ENCODE measurements around a stretch of chr20.

DNA sequence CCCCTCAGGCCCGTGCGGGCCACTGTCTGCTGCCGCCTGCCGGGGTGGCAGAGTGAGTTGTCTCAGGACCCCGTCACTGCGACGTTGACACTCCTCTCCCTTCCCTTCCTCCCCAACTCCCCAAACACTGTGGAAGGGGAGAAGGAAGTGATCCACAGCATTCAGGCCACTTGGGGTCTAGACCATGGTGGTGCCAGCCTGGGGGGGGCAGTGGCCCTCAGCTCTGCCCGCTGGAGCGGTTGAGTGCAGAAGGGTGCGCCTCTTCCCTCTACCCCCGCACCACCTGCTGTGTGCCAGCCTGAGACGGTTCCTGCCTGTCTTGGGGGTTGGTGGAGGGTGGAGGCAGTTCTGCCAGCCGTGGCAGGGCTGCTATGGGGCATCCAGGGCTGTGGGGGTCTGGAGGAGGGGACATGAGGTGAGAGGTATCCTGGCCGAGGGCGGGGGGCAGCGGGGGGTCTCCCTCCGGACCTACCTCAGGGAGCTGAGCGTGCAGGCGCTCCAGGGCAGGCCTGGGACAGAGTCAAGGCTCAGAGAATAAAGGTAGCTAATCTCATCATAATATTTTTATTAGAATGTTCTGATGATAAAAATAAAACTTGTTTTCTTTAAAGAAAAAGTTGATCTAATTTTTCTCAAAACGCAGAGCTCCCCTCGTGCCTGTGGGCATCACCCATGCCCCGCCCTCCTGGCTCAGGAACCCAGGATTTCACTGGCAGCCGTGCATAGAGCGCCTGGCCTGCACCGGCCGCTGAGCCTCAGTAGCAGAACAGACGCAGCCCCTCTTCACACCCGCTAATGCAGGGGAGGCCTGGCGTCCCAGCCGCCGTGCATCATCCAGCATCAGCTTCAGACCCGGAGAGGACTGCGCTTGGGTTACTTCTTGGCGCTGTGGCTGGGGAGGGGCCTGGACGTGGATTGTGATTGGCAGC lies 17.8 kb downstream of the RBM38 start:
- PRO-cap: no peak
CAGE:
- cytosol, long polyA minus RNA: no peak
- cytosol, long polyA plus RNA: no peak
- long polyA plus RNA: no peak
- nucleus, long polyA minus RNA: no peak
- nucleus, long polyA plus RNA: no peak

DNA sequence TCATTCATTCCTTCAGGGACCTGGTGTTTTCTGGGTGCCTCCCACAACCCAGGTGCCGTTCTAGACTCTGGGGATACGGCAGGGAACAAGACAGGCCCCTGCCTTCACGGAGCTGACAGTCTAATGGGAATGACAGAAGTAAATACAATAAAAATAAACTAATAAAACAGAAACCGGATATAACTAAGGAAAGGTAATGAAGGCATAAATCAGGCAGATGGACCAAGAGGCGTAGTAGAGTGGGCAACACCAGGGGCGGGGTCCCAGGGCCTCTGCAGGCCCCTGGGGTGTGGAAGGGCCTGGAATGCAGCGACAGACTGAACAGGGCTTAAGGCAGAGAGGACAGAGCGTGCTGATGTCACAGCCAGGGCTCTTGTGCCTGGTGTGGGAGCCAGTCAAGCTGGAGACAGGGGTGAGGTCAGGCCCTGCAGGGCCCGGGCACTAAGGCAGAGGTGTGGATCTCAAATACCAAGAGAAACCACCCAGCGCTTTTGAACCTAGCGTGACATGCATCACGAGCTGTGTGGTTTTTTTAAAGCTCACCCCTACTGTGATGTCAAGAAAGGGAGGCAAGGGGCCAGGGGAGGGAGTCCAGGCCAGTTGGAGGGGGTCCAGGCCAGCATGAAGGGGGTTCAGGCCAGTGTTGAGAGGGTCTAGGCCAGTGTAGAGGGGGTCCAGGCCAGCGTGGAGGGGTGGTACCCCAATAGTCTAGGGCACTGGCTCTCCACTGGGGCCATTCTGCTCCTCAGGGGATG lies 42.3 kb downstream of the RBM38 start:
- PRO-cap: no peak
CAGE:
- cytosol, long polyA minus RNA: no peak
- cytosol, long polyA plus RNA: no peak
- long polyA plus RNA: no peak
- nucleus, long polyA minus RNA: no peak
- nucleus, long polyA plus RNA: no peak

- PRO-cap: no peak
CAGE:
- cytosol, long polyA minus RNA: no peak
- cytosol, long polyA plus RNA: no peak
- long polyA plus RNA: no peak
- nucleus, long polyA minus RNA: no peak
- nucleus, long polyA plus RNA: no peak
Observed at GRCh38 chr20:57457073-57457713, 66.0 kb downstream of the RBM38 start.

DNA sequence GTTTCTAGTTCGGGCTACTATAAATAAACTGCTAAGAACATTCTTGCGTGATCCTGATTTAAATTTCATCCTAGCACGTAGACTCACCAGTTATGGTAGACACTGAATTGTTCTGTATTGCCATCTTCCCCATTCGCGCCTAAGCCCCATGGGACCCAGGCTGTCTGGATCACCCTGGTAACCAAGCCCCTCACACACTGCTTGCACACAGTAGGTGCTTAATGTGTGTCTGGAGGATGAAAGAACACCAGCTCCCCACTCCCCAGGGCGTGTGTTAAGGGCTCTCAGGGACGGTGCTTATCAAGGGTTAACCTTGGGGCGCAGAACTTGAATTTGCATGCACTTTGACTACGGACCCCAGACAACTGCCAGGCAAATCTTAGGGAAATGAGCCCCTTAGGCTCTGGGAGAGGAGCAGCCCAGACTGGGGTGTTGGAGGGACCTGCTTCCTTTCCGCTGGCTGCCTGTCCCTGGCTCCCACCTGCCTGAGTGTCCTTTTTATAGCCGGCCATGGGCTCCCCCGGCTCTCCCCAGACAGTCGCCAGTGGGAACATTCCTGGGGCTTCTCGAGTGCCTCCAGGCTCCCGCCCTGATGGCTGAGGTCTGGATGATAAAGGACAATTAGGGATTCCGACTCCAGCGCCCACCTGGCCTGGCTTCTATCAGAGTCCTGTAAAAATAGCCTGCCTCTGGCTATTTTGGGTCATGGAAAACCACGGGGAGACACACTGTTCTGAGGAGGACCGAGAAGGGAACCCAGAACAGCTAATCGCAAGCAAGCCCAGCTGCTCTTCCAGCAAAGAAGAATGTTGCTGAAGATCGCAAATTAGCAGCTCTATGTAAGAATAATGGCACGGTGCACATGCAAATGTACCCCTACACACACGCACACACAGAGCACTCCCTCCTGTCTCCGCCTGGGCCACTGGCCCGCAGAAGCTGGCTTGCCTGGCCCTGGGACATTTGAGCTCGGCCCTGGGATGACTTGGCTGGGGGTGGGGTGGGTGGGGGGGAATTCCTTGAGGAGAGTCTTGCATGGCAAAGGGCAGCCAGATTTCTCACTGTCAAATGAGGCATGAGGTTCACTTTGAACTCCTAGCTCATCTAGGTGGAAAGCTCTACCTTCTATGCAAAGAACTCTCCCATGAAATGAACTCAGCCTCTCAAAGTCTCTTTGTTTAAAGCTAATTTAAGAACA lies 55.6 kb downstream of the CTCFL start:
- PRO-cap: no peak
CAGE:
- cytosol, long polyA minus RNA: no peak
- cytosol, long polyA plus RNA: no peak
- long polyA plus RNA: no peak
- nucleus, long polyA minus RNA: no peak
- nucleus, long polyA plus RNA: no peak

- PRO-cap: no peak
CAGE:
- cytosol, long polyA minus RNA: no peak
- cytosol, long polyA plus RNA: no peak
- long polyA plus RNA: no peak
- nucleus, long polyA minus RNA: no peak
- nucleus, long polyA plus RNA: no peak
Observed at GRCh38 chr20:57481435-57481755, 43.5 kb downstream of the CTCFL start.

GRCh38 chr20:57495081-57495635 lies 29.8 kb downstream of the CTCFL start:
- PRO-cap: no peak
CAGE:
- cytosol, long polyA minus RNA: no peak
- cytosol, long polyA plus RNA: no peak
- long polyA plus RNA: no peak
- nucleus, long polyA minus RNA: no peak
- nucleus, long polyA plus RNA: no peak

- PRO-cap: no peak
CAGE:
- cytosol, long polyA minus RNA: no peak
- cytosol, long polyA plus RNA: no peak
- long polyA plus RNA: no peak
- nucleus, long polyA minus RNA: no peak
- nucleus, long polyA plus RNA: no peak
Observed at GRCh38 chr20:57561288-57562368, 718 bp downstream of the PCK1 start.

GRCh38 chr20:57618771-57619857 lies 1.1 kb downstream of the ZBP1 start:
- PRO-cap: no peak
CAGE:
- cytosol, long polyA minus RNA: no peak
- cytosol, long polyA plus RNA: no peak
- long polyA plus RNA: no peak
- nucleus, long polyA minus RNA: no peak
- nucleus, long polyA plus RNA: no peak

GRCh38 chr20:57687097-57687624 lies 22.7 kb downstream of the PMEPA1 start:
- PRO-cap: no peak
CAGE:
- cytosol, long polyA minus RNA: no peak
- cytosol, long polyA plus RNA: no peak
- long polyA plus RNA: no peak
- nucleus, long polyA minus RNA: no peak
- nucleus, long polyA plus RNA: no peak

GRCh38 chr20:57709372-57709648 lies 505 bp downstream of the PMEPA1 start:
- PRO-cap: no peak
CAGE:
- cytosol, long polyA minus RNA: no peak
- cytosol, long polyA plus RNA: no peak
- long polyA plus RNA: no peak
- nucleus, long polyA minus RNA: no peak
- nucleus, long polyA plus RNA: no peak

- PRO-cap: no peak
CAGE:
- cytosol, long polyA minus RNA: no peak
- cytosol, long polyA plus RNA: no peak
- long polyA plus RNA: no peak
- nucleus, long polyA minus RNA: no peak
- nucleus, long polyA plus RNA: no peak
Observed at GRCh38 chr20:57960744-57961284, 189.9 kb upstream of the C20orf85 start.

- PRO-cap: no peak
CAGE:
- cytosol, long polyA minus RNA: no peak
- cytosol, long polyA plus RNA: no peak
- long polyA plus RNA: no peak
- nucleus, long polyA minus RNA: no peak
- nucleus, long polyA plus RNA: no peak
Observed at GRCh38 chr20:57991157-57991400, 159.6 kb upstream of the C20orf85 start.

- PRO-cap: no peak
CAGE:
- cytosol, long polyA minus RNA: no peak
- cytosol, long polyA plus RNA: no peak
- long polyA plus RNA: no peak
- nucleus, long polyA minus RNA: no peak
- nucleus, long polyA plus RNA: no peak
Observed at GRCh38 chr20:58097716-58098112, 53.0 kb upstream of the C20orf85 start.

DNA sequence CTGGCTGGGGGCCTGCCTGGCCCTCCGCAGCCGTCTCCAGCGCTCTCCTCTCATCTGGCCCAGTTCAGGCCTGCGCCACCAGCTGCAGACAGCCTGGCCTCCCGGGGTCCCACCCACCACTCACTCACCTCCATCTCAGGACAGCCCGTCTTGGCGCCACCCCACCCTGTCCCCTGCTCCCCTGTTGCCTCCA lies 21.0 kb upstream of the C20orf85 start:
- PRO-cap: no peak
CAGE:
- cytosol, long polyA minus RNA: no peak
- cytosol, long polyA plus RNA: no peak
- long polyA plus RNA: no peak
- nucleus, long polyA minus RNA: no peak
- nucleus, long polyA plus RNA: no peak

GRCh38 chr20:58146103-58146780 lies 4.5 kb upstream of the C20orf85 start:
- PRO-cap: no peak
CAGE:
- cytosol, long polyA minus RNA: no peak
- cytosol, long polyA plus RNA: no peak
- long polyA plus RNA: no peak
- nucleus, long polyA minus RNA: no peak
- nucleus, long polyA plus RNA: no peak

DNA sequence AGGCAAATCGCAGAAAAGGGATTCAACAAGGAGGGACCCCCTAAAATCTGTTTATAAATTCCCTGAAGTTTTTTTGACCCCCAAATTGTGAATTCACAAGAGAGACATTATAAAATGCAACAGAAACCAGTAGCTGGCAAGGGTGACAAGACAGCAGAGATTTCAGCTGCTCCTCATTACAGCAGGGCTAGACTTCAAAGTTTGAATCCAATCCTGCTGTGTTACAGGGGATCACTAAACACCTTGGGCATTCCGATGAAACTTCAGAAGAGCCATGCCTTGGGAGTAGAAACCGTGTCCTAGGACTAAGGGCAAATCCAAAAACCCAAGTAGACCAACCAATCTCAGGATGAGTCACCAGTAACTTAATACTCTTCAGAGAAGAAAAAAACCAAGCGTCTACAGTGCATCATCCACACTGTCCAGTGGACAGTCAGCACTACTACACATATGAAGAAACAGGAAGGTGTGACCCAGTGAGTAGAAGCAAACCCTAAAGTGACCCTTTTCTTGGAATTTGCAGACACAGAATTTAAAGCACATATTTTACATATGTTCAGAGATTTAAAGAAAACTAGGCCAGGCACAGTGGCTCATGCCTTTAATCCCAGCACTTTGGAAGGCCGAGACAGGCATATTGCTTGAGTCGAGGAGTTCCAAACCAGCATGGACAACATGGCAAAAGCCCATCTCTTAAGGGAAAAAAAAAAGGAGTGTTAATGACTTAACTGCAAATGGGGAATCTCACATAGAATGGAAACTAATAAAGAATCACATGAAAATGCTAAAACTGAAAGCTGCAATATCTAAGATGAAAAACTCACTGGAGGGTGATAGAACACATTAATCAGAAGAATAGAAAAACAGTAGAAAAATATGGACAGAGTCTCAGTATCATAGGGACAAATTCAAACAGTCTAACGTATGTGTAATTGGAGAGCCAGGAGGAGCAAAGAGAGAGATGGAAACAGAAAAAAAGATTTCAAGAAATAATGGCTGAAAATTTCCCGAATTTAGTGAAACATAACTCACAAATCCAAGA lies 39.3 kb upstream of the VAPB start:
- PRO-cap: no peak
CAGE:
- cytosol, long polyA minus RNA: no peak
- cytosol, long polyA plus RNA: no peak
- long polyA plus RNA: no peak
- nucleus, long polyA minus RNA: no peak
- nucleus, long polyA plus RNA: no peak

GRCh38 chr20:58390029-58390704 lies 1.1 kb downstream of the VAPB start:
- PRO-cap: no peak
CAGE:
- cytosol, long polyA minus RNA: no peak
- cytosol, long polyA plus RNA: no peak
- long polyA plus RNA: no peak
- nucleus, long polyA minus RNA: no peak
- nucleus, long polyA plus RNA: no peak

DNA sequence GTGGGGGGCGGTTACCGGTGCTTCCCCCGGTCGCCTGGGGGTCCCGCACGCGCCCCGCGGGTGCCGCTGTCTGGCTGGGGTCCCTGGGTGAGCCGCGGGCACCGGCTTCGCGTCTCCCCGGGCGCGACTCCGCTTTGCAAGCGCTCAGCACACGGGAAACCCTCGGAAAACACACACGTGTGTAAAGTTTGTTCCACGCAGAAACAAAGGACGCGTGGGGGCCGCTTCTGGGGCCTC lies 1.3 kb upstream of the STX16 start:
- PRO-cap: unidirectional peak, plus-strand start at position 71 of the sequence
CAGE:
- cytosol, long polyA minus RNA: no peak
- cytosol, long polyA plus RNA: no peak
- long polyA plus RNA: no peak
- nucleus, long polyA minus RNA: no peak
- nucleus, long polyA plus RNA: no peak

DNA sequence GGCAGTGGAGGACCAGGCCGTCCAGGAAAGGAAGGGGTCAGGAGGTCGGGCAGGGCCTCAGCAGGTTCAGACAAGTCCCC lies 128 bp downstream of the STX16 start:
- PRO-cap: no peak
CAGE:
- cytosol, long polyA minus RNA: no peak
- cytosol, long polyA plus RNA: no peak
- long polyA plus RNA: no peak
- nucleus, long polyA minus RNA: no peak
- nucleus, long polyA plus RNA: no peak

DNA sequence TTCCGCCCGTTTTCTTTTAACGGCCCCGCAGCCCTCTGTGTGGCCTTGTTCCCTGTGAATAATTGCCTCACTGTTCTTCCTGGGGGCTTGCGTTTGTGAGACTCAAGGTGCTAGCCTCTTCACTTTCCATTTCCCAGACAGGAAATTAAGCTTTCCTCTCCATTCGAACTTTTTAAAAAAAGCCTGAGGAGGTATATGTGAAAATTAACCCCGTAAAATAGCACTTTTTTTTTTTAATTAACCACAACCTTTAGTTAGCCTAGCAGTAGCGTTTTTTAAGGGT lies 1.5 kb downstream of the STX16 start:
- PRO-cap: unidirectional peak, minus-strand start at position 97 of the sequence
CAGE:
- cytosol, long polyA minus RNA: no peak
- cytosol, long polyA plus RNA: no peak
- long polyA plus RNA: no peak
- nucleus, long polyA minus RNA: no peak
- nucleus, long polyA plus RNA: no peak

All from endothelial cell of umbilical vein (primary cell).